ENCODE results near the genes CMTM7 and PDCD6IP.

DNA sequence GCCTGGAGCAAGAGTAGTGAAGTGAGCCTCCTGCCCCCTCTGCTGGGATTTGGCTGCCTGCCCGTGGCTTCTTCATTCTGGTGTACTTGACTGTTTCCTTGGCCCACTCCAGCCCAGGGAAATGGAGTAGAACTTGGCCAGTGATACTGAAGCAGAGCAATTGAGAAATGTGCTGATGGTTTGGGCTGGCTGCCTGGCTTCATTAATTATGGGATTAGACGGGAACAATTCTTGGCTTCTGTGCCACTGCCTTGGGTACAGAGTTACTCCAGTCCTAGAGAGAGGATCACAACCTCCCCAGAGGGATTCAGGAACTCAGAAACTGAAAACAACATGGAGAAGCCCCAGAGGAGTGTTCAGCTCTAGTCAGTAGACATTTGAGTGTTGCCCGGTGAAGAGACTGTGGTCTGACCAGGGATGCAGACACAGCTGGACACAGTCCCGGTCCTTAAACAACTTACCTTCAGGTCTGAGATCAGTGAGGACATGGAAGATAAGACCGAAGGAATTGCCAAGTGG, 3.0 kb downstream of the GPD1L start:
- PRO-cap: no peak

DNA sequence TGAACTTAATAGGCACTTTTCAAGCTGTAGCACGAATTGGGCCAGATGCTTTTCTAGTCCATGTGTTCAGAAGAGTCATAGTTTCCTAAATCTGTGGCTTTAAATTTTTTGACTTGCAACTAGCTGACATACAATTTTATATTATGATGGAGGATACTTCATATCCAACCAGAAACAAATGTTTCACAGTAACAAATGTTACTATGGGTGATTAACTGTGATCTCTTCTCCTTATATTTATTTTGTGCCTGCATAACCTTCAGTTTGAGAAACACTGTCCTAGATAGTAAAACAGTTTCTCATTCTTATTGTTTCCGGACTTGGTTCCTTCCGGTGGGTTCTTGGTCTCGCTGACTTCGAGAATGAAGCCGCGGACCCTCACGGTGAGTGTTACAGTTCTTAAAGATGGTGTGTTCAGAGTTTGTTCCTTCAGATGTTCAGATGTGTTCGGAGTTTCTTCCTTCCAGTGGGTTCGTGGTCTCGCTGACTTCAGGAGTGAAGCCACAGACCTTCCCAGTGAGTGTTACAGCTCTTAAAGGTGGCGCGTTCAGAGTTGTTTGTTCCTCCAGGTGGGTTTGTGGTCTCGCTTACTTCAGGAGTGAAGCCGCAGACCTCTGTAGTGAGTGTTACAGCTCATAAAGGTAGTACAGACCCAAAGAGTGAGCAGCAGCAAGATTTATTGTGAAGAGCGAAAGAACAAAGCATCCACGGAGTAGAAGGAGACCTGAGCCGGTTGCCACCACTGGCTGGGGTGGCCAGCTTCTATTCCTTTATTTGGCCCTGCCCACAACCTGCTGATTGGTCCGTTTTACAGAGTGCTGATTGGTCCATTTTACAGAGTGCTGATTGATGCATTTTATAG, 8.1 kb downstream of the GPD1L start:
- PRO-cap: no peak

DNA sequence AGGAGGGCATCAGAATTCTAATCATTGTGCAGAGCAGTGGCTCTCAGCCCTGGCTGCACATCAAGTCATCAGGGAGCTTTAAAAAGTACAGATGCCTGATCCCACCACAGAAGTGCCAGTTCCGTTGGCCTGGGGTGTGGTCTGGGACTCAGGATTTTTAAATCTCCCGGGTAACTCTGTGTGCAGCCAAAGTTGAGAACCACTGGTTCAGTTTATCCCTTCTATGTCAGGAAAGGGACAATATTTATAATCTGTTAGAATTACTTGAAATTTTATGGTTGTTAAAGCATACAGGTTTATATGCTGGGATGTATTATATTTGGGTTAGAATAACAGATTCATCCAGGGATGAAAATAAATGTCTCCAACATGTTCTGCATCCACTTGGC, 20.3 kb downstream of the GPD1L start:
- PRO-cap: no peak

GRCh38 chr3:32324321-32324812, 67.3 kb upstream of the CMTM7 start:
- PRO-cap: no peak

GRCh38 chr3:32380105-32380396, 11.6 kb upstream of the CMTM7 start:
- PRO-cap: no peak

GRCh38 chr3:32391234-32391961, at the start of gene CMTM7:
Gene CMTM7, plus strand, starts transcription at chr3:32391853.
- PRO-cap: bidirectional peak, plus-strand start at chr3:32391906, minus-strand start at chr3:32391755

- PRO-cap: no peak
Observed at GRCh38 chr3:32392671-32393372, 1.2 kb downstream of the CMTM7 start.

DNA sequence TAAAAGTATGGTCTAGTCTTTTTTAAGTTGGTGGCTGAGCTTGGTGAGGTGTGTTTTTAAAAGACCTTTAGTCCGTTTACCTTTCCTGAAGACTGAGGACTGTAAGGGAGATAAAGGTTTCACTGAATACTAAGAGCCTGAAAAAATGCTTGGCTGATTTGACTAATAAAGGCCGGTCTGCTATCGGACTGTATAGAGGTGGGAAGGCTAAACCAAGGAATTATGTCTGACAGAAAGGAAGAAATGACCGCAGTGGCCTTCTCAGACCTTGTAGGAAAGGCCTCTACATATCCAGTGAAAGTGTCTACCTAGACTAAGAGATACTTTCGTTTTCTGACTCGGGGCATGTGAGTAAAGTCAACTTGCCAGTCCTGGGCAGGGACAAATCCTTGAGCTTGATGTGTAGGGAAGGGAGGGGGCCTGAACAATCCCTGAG, 40.6 kb downstream of the CMTM6 start:
- PRO-cap: no peak

DNA sequence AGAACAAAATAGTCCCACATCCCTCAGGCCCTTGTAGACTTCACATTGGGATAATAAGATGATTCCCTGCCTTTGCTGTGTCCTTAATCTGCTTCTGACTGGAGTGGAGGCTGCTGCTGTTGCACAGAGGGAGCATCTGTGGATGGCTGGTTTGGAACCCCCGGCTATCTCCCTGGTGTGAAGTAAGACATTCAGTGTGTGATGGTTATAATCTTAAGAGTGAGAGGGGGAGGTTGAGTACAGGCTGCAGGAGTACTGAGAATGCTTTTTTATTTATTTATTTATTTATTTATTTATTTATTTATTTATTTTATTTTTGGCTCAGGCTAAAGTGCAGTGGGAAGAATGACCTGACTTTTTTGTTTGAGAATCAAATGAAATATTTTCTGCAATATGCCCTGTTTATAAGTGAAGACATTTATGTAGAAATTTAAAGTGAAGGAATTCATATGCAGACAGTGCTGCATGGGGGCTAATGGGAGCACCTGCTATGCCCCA, 15.6 kb downstream of the TRIM71 start:
- PRO-cap: no peak

DNA sequence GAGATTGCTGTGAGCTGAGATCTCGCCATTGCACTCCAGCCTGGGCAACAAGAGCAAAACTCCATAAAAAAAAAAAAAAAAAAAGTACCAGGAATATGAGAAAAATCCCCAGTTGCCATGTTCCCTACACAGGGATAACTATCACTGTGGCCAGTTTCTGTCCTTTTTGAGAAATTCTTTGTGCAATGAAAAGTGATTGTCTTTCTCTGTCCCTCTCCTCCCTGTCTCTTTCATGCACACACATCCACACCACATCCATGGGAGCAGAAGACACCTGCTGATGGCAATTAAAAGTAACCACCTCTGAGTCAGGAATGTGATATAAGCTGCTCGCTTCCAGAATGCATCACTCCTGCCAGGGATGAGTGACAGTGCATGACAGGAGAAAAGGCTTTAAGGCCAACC, 59.7 kb downstream of the UBP1 start:
- PRO-cap: no peak

- PRO-cap: no peak
Observed at GRCh38 chr3:33412383-33413087, 27.7 kb downstream of the UBP1 start.

DNA sequence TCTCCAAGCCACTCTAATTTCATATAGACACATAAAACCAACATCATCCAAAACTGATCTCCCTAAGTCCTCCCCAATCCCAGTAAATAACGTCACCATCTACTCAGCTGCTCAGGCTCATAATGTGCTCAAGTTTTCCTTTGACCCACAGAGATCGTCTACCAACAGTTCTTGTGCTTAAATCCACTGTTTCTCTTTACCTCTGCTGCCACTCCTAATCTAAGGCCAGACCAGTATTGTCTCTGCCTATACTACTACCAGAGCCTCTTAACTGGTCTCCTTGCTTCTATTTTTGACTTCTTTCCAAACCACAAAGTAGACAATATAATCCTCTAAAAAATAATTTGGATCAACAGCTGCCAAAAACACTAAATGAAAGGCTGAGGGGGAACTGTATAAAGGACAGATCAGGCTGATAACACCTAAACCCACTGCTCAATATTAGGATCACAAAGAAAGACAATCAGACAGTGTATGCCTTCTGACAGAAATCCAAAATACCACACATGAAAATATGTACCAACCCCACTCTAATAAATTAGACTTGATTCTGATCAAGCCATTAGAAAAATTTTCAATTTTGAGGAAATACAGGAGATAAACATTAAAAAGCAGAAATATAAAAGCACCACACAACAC, 65.2 kb downstream of the CLASP2 start:
- PRO-cap: no peak

GRCh38 chr3:33797848-33798719, at the start of gene PDCD6IP:
Gene PDCD6IP, plus strand, starts transcription at chr3:33798630.
- PRO-cap: bidirectional peak, plus-strand start at chr3:33798634, minus-strand start at chr3:33798516

DNA sequence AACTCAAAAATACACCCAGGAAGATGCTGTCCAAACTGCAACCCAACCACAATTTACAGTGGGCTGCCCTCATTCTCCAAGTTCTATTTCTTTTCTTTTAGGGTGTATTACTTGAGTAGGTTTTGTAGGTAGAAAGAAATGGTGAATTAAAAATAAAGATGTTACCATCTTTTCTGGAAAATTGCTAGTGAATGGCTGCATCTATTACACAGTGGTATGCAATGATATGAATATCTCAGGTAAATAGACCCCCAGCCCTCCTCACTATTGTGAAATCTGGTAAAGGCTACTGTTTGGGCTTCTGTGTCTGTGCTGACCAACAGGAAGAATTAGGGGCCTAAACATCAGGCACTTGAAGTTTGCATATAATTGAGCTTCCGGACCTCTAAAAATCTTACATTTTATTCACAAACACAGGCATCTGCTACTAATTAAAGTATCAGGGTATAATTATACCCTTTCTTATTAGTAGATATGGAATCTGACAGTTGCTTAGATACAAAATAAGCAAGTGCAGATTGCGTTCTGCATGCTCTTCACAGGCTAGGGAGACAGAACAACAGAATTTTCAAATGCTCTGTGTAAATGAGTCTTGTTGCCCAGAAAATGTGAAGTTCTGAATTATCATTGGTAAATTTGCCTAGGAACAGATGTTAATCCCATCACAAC, 119.5 kb downstream of the PDCD6IP start:
- PRO-cap: no peak

- PRO-cap: no peak
Observed at GRCh38 chr3:37028276-37028916, 35.1 kb downstream of the MLH1 start.

DNA sequence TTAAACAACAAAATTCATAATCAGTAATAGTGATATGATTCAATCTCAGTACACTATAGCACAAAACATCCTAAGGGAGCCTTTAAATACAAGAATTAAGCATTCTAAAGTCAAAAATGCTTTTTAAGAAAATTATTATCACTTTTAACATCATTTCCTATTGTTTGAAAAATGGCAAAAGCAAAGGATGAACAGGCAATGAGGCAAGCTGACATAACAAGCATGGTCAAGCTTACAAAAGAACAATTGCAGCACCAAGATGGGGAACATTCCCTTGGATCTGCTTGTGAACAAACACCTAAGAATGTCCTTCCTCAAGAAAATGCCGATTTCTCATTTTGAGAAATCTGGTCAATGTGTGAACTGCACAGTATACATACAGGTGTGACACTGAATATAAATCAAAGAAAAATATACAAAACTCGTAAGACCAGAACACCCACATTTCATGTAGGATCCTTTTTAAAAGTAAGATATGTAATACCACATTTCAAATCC, 59.0 kb downstream of the LRRFIP2 start:
- PRO-cap: no peak

- PRO-cap: no peak
Observed at GRCh38 chr3:37140457-37140876, 33.9 kb downstream of the LRRFIP2 start.

GRCh38 chr3:37181603-37182136, 7.3 kb upstream of the LRRFIP2 start:
- PRO-cap: no peak

DNA sequence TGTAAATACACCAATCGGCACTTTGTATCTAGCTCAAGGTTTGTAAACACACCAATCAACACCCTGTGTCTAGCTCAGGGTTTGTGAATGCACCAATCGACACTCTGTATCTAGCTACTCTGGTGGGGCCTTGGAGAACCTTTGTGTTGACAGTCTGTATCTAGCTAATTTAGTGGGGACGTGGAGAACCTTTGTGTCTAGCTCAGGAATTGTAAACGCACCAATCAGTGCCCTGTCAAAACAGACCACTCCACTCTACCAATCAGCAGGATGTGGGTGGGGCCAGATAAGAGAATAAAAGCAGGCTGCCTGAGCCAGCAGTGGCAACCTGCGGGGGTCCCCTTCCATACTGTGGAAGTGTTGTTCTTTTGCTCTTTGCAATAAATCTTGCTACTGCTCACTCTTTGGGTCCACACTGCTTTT, 9.5 kb upstream of the GOLGA4 start:
- PRO-cap: no peak

- PRO-cap: no peak
Observed at GRCh38 chr3:37301942-37302474, 58.9 kb downstream of the GOLGA4 start.